Measurements from ENCODE around the genes TDGF1P3 and ALG13.

- PRO-cap, result no peak
Measured at GRCh38 chrX:108131384-108131918, 39.9 kb downstream of the ATG4A start.

GRCh38 chrX:108158987-108159456 lies 67.4 kb downstream of the ATG4A start:
- PRO-cap, result no peak

DNA sequence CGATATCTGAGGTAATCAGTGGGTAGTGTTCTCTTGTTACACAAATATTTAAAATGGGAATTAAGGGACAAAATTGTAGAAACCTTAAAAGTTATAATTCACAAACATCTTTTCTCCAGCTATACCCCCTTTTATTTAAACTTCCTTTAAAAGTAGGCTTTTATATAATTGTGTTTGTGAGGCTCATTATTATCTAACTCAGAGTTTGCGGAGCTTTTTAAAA lies 110.6 kb downstream of the IRS4 start:
- PRO-cap, result no peak

DNA sequence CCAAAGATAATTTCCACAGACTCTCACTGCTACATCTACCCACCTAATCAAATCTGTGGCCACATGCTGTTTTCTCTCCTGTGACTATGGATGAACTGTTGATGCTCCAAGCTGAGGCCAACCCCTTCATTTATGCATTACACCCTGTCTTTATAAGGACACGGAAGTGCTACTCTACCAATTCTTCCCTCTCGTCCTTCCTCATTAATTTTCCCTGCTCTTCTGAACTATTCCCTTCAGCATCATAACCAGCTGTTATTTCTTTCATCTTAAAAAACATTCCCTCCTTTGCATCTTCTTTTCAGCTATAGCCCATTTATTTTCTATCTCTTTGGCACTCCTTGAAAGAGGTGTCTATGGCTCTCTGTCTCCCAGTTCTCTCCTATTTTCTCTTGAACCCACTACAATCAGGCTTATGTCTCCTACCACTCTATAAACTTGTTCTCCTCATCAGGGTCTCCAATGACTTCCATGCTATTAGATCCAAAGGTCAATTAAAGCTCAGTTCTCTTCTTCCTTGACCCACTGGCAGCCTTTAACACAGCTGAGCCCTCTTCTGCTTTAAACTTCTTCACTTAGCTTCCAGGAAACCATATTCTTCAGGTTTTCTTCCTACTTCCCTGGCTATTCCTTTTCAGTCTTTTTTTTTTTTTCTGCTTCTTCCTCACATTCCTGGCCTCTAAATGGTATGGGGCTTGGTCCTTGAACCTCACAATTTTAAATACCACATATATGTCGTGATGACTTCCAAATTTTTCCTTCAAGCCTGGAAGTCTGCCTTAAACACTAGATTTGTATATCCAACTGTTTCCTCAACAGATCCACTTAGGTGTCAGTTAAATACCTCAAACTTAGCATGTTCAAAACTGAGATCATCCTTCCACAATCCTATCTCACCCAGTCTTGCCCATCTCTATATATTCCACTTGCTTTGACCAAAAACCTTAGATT lies 44.6 kb downstream of the ACSL4 start:
- PRO-cap, result no peak

GRCh38 chrX:110002127-110003020 lies 540 bp upstream of the TMEM164 start:
- PRO-cap, result bidirectional peak, plus-strand start at chrX:110002654, minus-strand start at chrX:110002351; bidirectional peak, plus-strand start at chrX:110003114, minus-strand start at chrX:110002920

- PRO-cap, result no peak
Measured at GRCh38 chrX:110173052-110174236, 144.4 kb downstream of the AMMECR1 start.

GRCh38 chrX:110229399-110230515 lies 88.1 kb downstream of the AMMECR1 start:
- PRO-cap, result unidirectional peak, plus-strand start at chrX:110229533

- PRO-cap, result no peak
Measured at GRCh38 chrX:110318414-110318930, 587 bp upstream of the AMMECR1 start.

- PRO-cap, result no peak
Measured at GRCh38 chrX:110520813-110521012, at the start of gene TDGF1P3. TDGF1P3 (plus strand) TSS chrX:110520896.

DNA sequence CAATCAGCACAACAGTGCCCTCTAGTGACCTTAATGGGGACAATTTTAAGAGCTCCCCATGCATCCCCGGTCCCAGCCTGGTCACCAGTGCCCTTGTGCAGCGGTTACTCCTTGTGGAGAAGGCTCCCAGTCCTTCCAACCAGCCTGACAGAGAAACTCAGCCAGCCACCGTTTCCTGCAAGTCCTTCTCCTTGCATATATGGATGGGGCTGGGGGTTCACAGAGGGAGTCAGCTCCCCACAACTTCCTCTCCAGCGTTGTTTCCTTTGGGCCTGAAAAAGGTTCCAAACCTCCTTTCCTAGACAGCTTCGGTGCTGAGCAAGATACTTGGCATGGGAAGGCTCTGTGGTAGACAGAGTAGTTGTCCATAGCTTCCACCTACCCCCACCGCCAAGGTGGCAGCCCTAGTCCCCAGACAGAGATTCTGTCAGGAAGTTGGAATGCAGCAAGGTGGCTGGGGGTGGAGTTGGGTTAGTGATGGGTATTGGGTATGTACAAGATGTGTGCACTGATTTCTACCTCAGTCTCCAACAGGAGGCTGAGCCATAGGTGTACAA lies 4.4 kb downstream of the PAK3 start:
- PRO-cap, result no peak

- PRO-cap, result no peak
Measured at GRCh38 chrX:111400884-111401210, 11.1 kb downstream of the DCX start.

GRCh38 chrX:111680657-111681450 lies at the start of gene ALG13:
ALG13 (plus strand) TSS chrX:111681170.
- PRO-cap, result bidirectional peak, plus-strand start at chrX:111681192, minus-strand start at chrX:111681055

DNA sequence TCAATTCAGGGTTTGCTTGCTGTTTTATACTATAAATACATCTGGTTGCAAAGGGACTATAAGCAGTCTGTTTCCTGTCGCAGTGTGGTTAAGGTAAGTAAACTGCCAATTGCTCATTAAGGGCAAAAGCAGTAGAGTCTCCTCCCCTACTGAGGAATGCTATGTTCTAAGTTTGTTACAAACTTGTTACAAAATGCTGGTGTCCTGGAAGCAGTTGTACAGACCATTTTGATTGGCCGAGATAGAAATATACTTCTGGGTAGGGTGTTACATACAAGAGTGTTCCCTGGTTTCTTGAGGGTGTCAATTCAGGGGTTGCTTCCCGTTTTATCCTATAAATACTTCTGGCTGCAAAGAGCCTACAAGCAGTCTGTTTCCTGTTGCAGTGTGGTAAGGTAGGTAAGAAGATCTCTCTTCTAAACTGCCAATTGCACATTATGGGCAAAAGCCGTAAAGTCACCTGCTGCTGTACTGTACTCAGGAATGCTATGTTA lies 5.7 kb downstream of the TRPC5OS start:
- PRO-cap, result no peak

- PRO-cap, result no peak
Measured at GRCh38 chrX:115460507-115460944, 100.4 kb upstream of the PLS3 start.

DNA sequence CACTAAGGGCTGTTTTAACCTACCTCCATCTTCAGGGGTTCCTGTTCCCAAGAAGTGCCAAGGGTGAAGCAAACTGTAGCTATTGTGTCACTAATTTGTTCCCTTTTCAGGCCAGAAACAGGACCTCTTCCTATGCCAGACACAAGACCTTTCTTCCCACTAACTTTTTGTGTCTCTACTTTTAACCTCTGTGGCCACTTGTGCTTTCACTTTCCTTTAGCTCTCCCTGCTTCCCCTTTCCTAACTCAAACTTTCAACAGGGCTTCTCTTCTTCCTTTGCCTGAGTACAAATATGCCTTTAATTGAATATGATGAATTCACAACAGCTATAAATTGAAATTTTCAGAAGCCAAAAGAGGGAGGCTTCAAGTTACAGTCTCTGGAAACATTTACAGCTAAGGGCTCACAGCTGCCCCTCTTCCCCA lies 61.8 kb upstream of the PLS3 start:
- PRO-cap, result no peak

GRCh38 chrX:115592301-115592798 lies 31.4 kb downstream of the PLS3 start:
- PRO-cap, result no peak

DNA sequence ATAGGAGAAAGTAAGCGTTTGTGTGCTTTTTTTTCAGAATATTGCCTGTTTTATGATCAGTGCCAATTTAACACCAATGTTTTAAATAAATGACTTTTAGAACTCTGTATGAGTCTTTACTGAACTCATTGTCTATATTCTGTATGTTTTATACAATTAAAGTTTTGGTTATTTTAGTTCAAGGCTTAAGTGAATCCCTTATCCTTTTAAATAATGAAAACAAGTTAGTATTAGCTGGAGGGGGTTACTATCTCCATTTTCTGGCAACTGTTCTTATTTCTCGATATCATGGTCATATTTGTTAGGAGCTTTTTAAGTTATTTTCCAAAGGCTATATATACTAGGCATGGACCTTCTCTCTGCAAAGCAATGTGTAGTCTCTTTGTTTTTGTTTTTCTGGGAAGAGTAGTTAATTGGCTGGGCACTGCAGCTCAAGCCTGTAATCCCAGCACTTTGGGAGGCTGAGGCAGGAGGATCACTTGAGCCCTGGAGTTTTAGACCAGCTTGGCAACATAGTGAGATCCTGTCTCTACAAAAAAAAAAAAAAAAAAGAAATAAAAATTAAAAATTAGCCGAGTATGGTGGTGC lies 37.9 kb downstream of the PLS3 start:
- PRO-cap, result unidirectional peak, minus-strand start at position 496 of the sequence

GRCh38 chrX:115616766-115617362 lies 55.9 kb downstream of the PLS3 start:
- PRO-cap, result no peak

DNA sequence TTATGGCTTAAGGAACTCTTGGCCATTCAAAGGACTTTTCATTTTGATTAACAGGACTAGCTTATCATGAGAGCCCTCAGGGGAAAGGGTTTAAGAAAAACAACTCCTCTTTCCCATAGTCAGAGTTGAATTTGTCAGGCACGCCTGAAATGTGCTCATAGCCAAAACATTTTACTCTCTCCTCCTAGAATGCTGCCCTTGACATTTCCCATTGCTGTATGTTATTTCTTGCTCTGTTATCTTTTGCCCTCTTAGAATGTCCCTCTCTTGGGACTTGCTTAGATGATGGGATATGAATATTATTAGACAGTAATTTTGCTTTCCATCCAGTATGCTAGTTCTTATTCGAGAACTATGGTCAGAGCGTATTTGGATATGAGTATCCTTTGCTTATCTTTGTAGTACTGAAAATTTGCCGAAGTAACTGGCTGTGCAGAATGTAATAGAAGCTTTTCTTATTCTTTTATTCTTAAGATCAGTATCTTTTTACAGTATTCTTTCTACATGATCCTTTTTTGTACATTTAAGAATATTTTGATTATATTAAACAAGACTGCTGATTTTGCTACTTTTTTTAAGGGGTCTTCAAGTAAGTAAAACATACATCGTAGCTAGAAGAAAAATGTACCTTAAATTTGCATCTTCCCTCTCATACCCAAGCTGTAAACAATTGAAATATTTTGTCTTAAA lies 88.8 kb downstream of the PLS3 start:
- PRO-cap, result no peak

DNA sequence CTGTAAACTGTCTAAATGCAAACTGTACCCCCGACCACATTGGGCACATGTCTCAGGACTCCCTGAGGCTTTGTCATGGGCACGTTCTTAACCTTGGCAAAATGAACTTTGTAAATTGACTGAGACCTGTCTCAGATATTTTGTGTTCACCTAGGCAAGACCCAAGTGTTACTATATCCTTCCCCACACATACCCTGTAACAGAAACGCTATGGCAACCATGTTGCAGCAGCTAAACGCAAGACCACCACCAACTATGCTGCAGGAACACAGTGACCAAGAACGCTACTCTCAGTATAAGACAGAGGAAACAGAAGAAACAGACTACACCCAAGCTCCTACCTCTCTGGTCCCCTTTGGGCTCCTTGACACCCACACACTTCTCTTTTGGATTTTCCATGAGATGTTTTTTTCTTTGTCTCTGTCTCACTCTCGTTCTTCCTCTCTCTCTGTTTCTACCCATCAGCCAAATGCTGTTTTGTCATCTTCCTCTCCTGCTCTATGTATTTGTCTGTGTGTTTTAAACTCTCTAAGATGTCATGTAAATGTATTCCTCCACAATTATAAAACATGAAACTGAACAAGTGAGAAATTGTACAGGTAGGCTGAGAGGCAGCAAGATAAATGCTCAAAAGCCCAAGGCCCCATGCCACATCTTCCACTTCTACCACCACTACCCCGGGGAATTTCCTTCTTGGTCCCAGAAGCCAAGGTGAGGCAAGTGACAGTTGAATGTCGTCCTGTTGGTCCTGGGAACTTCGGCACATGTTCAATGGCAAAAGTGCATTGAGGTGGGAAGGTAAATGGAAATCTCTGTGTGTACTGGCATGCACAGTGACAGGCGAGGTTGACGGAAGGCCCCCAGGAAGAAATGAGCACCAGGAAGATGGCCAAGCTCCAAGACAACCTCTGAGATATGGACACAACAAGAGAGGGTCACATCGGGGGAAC lies 273.1 kb upstream of the AGTR2 start:
- PRO-cap, result no peak